ENCODE measurements around a stretch of chr5.

DNA sequence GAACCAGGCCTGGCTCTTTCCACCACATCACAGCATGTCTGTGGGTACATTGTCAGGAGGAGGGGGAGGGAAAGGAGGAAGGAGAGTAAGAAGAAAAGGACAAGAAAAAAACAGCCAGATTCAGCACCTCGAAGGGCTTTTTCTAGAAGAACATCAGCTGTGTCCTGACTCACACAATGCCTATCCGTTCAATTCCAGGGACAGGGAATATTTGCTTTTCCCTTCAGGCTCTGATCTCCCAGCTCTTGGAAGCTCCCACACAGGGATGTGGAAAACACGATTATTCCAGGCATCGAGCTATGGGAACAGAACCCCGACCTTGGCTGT is 54.1 kb downstream of the NEURL1B start:
- PRO-cap = no peak

DNA sequence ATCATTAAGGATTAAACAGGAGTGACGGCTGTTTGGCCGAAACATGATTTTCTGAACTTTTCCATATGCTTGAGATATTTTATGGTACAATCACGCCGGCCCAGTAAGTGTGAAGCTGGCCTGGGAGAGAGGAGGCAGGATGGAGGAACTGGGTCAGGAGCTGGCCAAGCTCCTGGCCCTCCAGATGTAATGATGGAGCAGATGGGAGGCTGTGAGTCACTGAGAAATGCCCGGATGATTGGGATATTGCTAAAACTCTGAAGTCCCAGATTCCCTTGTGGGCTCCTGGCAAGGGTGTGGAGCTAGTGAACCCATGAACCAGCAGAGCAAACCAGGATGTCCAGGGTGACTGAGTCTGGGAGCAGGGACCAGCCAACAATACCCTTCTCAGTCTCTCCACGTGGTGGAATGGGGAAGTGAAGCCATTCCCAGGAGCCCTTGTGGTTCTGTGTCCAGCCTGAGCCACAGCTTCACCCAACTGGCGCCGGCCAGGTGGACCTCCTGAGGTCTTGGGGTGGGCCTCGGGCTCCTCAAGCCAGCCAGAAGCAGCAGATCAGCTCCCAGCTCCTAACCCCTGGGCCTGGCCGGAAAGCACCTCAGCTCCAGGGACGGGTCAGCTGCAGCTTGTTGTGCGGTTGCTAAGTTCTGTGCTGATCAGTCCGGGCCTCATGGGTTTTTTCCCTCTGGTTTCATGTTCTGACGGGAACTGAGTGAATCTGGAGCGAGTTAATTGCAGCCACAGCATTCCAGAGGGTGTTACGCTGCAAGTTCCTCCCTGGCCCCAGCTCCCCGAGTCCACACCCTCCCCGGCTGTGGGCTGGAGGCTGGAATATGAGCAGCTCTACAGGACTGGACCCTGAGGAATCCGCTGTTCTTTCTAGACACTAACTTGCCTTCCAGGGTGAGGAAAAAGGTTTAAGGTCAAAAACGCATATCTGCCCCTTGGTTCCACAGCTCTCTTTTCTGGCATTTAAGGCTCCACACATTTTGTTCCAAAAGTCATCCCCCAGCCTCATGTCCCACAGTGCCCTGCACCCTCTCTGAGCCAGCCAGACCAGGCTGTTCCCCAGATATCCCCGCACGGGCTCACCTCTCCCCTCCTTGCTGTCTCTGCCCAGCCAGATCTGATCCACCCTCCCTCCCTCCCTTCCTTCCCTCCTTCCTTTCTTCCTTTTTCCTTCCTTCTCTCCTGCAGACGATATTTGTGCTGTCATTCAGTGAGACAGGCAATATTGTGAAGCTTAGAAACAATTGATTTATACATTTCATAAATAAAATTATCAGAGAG is 37.5 kb downstream of the DUSP1 start:
- PRO-cap = no peak

- PRO-cap = no peak
Measured at GRCh38 chr5:172757959-172759192, 12.6 kb downstream of the DUSP1 start.

DNA sequence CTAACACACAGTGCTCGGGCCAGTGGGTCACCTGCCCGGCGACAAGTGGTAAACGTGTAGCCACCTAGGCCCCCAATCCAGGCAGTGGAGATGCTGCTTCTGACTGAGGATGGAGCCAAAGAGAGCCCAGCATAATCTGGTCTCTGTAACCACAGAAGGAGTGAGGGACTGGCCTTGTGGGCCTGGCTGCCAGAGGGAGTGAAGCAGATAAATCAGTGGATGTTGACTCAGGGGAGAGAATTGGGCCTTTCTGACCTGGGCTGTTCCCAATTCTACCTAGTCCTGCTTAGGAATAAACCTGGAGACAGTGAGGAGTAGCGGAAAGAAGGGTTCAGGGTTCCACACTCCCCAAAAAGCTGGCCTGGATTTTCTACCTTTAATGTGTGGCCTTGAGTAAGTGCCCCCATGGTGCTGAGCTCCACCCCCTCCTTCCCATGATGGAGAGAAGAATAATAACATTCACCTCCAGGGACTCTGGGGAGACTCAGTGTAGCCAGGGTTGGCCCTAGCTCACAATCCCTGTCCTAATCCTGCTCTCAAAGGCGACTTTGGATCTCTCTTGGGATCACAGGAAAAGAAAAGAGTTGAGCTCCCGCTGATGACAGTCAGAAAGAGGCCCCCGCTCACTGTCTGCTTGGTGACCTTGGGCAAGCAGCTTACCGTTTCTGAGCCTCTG is 2.9 kb upstream of the DUSP1 start:
- PRO-cap = no peak

DNA sequence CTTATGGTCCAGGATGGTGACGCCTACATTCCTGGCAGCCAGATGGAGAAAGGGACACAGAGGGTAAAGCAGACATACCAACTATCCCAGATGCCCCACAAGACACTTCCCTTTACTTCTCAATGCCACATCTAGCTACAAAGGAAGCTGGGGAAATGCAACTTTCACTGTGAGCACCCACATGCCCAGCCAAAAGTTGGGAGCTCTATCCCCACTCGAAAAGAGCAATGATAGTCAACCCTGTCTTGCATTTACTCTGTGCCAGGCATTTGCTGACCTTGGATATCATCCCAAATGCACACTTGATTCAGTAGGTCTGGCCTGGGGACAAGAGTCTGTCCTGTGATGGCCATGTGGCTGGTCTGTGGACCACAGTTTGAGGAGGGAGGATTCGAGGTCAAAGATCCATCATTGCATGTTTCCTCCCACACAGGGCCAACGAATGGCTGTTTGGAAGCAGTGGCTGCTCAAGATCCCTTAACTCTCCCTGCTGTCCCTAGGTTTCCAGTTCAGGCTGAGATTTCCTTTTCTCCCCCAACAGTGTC is 1.4 kb upstream of the ERGIC1 start:
- PRO-cap = no peak

DNA sequence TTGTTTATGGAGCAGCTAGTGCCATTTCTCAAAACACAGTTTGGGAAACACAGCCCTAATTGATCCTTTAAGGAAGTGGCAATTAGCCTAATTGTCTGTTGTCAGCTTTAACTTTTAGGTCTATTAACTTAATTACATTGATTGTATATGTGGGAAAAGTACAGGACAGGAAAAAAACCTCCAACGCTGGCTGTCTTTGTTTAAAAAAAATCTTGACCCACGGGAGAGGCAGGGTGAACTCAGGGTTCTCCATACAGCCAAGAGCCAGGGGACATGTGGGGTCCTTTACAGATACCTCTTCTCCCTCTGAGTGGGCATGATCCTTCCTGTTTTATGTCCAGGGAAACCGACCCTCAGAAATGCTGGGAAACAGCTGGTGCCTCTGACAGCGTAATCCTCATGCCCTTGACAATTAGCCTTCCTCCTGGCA is 7.0 kb downstream of the ERGIC1 start:
- PRO-cap = no peak

DNA sequence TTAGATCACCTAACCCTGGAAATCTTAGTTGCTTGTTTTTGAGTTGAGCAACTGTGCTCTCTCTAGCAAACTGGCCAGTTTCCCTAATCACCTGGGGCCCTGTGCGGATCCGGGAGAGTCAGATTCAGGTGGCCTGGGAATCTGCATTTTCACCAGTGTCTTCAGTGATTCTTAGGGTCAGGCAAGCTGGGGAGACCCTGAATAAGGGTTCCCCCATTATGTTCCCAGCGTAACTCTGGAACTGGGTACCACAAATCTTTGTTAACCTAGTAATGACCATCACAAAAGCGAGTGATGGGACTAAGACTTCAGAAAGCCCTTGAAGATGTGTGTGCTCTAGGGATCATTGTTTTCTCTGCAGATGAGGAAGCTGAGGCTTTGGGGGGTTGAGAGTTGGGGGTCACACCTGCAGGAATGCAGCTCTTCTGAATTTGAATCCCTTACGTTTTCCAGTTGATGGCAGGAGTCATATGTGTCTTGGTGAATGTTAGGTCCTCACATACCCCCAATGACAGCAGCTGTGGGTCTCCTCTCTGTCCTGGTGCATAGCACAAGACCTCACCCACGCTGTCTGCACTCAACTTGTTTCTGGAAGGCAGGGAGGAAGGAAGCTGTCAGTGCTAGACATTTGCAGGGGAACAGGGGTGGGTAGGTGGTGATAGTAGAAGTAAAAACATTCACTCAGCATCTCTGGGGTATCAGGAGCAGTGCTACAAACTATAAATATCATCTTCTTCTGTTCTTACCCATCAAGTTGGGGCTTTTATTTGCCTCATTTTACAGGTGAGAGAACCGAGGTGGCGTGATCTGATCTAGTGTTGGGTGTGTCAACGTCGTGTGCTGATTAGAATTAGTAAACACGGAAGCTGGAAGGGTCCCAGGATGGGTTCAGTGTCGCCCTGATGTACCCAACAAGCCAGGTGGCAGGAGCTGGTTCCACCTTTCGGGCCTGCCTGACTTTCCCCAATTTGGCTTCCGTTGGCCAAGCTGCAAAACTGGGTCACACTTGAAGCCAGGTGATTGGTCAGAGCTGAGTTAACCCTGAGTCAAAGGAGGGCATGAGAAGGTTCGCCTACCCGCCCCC is 15.5 kb downstream of the ERGIC1 start:
- PRO-cap = no peak

DNA sequence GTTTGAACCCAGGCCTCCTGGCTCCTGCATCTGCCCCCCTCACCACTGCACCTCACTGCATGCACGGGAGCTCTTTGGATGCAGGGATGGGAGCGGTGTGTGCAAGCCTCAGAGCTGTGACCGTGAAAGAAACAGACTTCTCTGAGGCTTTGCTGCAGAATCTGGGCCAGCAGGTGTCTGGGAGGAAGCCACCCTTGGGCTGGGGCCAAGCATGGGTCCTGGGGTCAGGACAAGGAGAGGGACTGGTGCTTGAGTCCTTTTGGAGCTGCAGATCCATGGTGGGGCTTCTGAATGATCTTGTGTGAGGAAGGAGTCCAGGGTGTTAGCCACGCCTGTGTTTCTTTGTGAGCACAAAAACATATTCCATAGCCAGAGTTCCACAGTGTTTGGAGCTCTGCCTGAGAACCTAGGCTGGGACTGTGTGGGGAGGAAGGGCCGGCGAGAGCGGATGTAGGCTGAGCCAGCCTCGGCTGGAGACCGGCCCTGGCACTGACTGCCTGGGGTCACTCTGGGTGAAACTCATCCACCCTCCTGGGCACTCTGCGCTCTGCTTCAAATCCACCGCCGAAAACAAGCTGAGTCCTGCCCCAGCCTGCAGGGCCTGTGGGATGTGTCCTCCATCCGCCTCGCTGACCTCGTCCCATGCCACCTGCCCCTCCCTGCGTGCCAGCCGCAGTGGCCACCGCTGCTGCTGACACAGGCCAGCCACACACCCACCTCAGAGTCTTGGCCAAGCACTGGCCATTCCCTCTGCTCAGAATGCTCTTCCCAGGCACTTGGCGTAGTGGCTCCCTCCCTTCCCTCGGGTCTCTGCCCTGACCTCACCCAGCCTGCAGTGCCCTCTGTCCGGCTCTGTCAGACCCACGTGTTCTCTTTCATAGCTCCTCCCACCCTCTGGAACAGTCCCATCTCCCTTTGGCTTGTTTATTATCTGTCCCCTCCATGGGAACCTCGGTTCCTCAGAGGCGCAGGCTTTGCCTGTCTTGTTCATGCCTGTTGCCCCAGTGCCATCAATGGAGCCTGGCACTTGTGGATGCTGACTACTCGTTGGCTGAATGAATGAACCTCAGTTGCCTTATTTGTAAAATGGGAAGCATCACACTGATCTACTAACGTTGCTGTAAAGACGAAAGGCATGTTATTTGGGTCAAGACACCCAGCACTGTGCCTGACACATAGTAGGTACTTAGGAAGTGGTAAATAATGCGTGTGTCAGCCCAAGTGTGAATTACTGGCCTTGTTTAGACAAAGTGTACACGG is 26.9 kb downstream of the ERGIC1 start:
- PRO-cap = bidirectional peak, plus-strand start at position 927 of the sequence, minus-strand start at position 812 of the sequence

DNA sequence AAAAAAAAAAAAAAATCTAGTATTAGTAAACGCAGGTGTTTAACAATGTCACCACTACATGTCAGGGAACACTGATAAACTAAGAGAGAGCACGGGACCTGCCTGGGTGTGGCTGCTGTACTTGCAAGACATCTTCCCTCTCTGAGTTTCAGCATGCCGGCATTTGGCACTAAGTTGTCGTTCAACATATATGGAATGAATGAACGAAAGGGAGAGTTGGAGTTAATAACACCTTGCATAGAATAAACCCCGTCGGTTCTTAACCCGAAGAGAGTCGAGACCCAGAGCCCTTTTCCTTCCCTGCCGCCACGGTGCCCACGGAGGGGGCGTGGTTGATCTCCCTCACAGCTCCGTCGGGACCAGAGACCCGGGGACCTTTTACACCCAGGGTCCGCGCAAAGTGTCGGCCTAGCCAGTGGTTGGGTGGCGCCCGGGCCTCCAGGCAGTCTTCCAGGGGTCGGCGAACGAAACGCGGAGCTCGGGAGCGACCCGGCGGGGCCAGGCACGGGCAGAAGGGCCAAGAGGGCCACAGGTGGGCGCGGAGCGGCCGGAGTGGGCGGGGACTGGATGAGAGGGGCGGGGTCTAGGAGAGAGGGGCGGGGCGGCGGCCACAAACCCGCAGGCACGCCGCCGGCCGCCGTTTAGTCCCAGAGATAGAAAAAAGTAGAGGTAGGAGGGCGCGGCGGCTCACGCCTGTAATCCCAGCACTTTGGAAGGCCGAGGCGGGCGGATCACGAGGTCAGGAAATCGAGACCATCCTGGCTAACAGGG is 769 bp upstream of the RPL26L1 start:
- PRO-cap = unidirectional peak, plus-strand start at position 586 of the sequence; unidirectional peak, plus-strand start at position 656 of the sequence

GRCh38 chr5:173016237-173017095 is 32.9 kb downstream of the ATP6V0E1 start:
- PRO-cap = unidirectional peak, plus-strand start at chr5:173016751

DNA sequence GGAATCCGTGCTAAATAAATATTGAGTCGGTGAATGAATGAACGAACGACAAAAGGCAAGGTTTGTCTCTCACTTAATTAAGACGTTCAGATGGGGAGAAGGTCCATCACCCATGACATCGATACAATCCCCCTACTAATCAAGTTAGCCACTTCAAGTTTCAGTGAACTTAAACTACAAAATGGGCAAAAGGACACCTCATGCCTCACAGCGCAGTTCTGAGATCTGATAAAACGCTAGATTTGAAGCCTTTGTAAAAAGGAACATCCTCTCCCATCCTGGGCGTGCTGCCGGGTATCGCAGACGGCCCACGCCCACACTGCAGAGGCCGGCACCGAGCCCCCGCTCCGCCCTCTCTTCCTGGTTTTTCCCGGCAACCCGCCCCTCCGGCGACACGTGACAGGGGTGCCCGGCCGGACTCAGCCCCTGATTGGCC is 304 bp upstream of the CREBRF start:
- PRO-cap = bidirectional peak, plus-strand start outside the sequence, minus-strand start at position 321 of the sequence

DNA sequence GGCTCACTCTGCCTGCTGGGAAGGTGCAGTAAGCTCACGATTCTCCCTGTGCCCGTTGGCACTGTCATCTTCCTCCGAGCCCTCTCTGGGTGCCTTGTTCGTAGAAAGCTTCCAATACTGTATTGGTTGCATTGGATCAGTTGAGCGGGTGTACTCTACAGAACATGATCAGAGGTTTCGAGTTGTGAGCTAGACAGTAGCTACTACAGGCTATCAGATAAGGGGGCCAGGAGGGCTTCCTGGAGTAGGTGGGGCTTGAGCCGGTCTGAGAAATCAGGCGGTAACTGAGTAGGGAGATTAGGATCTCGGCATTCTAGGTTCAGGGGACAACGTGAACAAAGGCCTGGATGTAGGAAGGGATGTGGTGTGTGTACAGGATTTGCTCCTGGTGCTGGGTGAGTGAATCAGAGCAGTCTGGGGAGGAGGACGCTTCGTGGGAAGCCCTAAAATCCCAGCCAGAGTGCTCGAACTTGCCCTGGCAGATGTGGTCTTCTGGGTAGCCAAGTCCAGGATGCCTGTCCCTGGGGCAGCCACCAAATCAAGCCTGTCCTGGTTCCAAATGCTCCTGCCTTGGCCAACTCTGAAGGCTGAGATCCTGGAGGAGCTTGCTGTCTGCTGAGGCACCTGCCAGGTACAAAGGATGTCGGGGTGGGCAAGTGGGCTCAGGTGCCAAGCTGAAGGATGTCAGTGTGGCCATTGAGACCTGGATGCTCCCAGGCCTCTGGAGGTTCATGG is 33.5 kb downstream of the STC2 start:
- PRO-cap = no peak

DNA sequence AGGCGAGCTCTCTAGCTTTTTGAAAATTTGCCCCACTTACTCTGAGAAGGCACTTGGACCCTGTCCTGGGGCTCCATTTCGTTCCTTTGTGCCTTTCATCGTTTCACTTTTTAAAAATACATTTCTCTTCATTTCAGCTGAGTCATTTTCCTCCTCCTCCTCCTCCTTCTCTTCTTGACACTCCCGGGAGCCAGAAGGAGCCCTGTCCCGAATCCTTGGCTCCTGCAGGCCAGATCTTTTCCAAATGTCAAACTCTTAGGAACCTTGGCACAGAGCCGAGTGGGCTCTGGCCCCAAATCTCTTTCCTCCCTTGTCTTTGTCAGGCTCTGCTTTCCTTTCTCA is 17.5 kb downstream of the STC2 start:
- PRO-cap = no peak

DNA sequence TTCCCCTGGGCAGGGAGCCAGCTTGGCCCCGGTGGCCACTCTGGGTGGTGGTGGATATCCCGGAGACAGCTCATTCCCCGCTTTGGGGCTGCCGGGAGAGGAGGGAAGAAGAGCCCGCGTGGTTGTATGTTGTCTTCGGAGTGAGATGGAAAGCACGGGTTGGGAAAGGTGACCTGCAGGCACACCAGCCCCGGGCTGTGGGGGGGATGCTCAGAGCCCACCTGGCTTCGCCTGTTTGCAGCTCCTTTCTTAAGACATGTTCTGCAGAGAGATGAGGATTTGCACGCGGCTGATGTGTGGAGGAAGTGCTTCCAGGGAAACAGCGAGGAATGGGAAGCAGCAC is 84.6 kb upstream of the STC2 start:
- PRO-cap = no peak

GRCh38 chr5:173420029-173420582 is 91.9 kb upstream of the STC2 start:
- PRO-cap = no peak

GRCh38 chr5:173538068-173538616 is 78.3 kb downstream of the BOD1 start:
- PRO-cap = no peak

- PRO-cap = no peak
Measured at GRCh38 chr5:173706641-173707158, 90.2 kb upstream of the BOD1 start.

- PRO-cap = no peak
Measured at GRCh38 chr5:173707159-173707951, 90.9 kb upstream of the BOD1 start.

GRCh38 chr5:173728836-173729236 is 112.4 kb upstream of the BOD1 start:
- PRO-cap = no peak

GRCh38 chr5:173788973-173789938 is 98.9 kb upstream of the CPEB4 start:
- PRO-cap = no peak

Measured in parotid gland (tissue), 1 donor.